Left colon (tissue), 1 donor: ENCODE measurements around the genes NAGK, PAIP2B and ZNF638.

GRCh38 chr2:70524824-70525661 lies 28.6 kb downstream of the TGFA start:
- PRO-cap = unidirectional peak, minus-strand start at chr2:70525013; unidirectional peak, minus-strand start at chr2:70525098

GRCh38 chr2:70768351-70768569 lies 260 bp upstream of the ADD2 start:
- PRO-cap = no peak

- PRO-cap = no peak
Measured at GRCh38 chr2:70984658-70985185, 6.3 kb downstream of the ANKRD53 start.

GRCh38 chr2:71046219-71046657 lies 22.2 kb upstream of the NAGK start:
- PRO-cap = no peak

- PRO-cap = no peak
Measured at GRCh38 chr2:71050145-71050437, 18.4 kb upstream of the NAGK start.

DNA sequence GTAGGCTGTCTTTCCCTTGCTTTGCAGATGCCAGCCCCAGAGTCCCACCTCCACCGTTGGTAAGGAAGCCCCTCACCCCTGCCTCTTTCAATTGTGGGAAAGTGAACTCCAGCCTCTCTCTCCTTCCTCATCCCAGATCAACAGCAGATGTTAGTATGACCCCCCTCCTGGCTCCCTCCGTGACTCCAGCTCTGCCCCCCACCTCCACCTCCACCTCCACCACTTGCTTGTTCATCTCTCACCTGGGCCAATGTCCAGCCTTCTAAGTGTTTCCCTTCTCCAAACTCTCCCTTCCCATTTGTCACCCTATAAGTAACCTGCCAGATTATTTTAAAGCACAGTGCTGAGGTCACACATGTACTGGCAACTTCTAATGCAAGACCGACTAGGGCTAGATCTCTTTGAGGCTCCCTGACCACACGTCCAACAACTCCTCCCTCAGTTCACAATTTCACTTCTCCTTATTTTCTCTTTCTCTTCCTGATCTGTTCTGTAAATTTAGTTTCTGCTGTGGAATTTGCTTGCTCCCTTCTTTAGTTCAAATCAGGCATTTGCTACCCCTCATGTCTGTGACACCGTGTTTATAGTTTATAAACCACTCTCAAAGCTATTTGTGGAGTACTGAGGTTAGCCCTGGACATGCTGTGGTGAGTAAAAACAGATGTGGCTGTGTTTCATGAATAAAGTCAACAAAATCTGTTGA lies 3.9 kb upstream of the NAGK start:
- PRO-cap = bidirectional peak, plus-strand start at position 501 of the sequence, minus-strand start at position 362 of the sequence

- PRO-cap = bidirectional peak, plus-strand start at chr2:71068310, minus-strand start at chr2:71068238; bidirectional peak, plus-strand start at chr2:71068650, minus-strand start at chr2:71068536
Measured at GRCh38 chr2:71068066-71068747, at the start of gene NAGK. Gene NAGK (plus strand): TSS chr2:71068648.

- PRO-cap = bidirectional peak, plus-strand start at chr2:71070535, minus-strand start at chr2:71070416
Measured at GRCh38 chr2:71070306-71071046, 2.0 kb downstream of the NAGK start.

- PRO-cap = unidirectional peak, minus-strand start at chr2:71071822
Measured at GRCh38 chr2:71071486-71072449, 3.3 kb downstream of the NAGK start.

GRCh38 chr2:71139456-71140023 lies 9.1 kb downstream of the MPHOSPH10 start:
- PRO-cap = no peak

- PRO-cap = unidirectional peak, minus-strand start at chr2:71227103
Measured at GRCh38 chr2:71226765-71227824, at the start of gene PAIP2B. Gene PAIP2B (minus strand): TSS chr2:71227103.

DNA sequence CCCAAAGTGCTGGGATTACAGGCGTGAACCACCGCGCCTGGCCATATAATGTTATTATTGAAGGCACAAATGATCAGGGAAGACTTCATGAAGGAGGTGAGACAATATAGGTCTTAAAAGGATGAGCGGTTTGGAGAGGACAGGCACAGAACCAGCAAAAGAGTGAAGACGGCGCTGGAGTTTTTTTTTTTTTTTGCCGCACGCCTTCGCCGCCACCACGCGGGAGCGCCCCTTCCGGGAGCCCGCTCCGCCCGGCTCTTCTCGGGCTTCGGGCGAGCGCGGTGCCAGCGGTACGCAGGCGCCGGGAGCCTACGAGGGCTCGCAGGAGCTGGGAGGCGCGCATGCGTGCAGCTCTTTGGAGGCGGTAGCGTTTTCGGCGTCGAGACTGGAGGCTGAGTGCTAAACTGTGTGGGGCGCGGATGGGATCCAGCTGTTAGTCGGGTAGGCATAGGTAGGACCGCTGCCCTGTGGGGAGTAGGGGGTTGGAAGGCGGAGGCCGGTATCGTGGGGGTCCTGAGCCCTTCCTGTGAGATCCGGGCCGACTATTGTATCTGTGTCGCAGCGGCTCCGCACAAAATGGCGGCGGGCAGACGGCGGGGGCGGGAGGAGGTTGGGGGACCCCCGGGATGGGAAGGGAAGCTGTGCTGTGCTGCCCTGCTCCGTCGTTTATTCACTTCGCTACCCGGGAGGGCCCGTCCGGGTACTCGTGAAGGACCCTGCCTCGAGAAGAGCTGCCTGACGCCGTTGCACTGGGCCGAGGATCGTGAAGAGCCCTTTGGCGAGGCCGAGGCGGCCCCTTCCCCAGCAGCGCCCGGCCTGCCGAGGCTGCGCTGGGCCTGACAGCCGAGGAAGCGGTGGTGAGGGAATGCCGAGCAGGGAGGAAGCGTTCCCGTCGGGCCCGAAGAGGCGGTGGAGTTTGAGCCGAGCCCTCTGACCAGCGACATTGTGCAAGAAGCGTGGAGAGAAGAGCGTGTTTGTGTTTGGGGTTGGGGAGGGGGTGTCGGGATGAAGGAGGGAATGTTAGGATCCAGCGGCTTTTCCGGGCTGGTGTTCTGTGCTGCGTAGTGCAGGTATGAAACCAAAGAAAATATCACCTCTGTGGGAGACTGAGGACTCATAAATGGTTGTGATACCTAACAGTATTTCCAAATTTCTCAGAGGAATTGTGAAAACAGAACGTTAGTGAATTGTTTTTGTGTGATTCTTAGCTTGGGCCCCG lies at the start of gene ZNF638:
ZNF638 (plus strand) TSS at position 358 of the 1,219 bp plus-strand sequence.
- PRO-cap = unidirectional peak, plus-strand start at position 371 of the sequence; unidirectional peak, plus-strand start at position 574 of the sequence

- PRO-cap = no peak
Measured at GRCh38 chr2:71452568-71453139, 13.8 kb upstream of the DYSF start.

- PRO-cap = no peak
Measured at GRCh38 chr2:71480482-71481169, 14.1 kb downstream of the DYSF start.

GRCh38 chr2:71926025-71926382 lies 221.7 kb downstream of the CYP26B1 start:
- PRO-cap = unidirectional peak, plus-strand start at chr2:71926282

DNA sequence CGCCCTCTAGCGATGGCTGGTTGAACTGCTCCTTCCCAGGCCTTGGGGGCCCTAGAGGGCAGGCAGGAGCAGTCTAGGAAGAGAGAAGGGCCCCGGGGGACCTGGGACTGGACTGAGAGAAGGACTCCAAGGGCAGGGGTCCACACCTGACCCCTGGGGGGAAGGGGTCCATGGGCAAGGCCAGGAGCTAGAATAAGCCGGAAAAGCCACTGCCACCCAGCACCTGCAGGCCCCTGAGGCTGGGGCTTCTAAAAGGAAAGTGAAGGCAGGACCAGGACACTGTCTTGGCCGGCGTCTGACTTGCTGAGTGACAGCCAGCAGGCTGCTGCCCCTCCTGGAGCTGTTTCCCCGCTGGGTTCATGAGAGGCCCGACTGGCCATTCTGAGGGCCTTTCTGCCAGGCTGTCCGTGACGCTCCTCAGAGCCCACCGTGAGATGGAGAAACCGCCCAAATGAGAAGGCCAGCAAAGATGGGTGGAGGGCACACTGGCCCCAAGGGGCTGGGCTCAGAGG lies 10.0 kb downstream of the CYP26B1 start:
- PRO-cap = unidirectional peak, minus-strand start at position 296 of the sequence

- PRO-cap = no peak
Measured at GRCh38 chr2:72824263-72824900, 1.5 kb downstream of the EXOC6B start.

GRCh38 chr2:72924064-72924832 lies 6.9 kb downstream of the EMX1 start:
- PRO-cap = no peak

DNA sequence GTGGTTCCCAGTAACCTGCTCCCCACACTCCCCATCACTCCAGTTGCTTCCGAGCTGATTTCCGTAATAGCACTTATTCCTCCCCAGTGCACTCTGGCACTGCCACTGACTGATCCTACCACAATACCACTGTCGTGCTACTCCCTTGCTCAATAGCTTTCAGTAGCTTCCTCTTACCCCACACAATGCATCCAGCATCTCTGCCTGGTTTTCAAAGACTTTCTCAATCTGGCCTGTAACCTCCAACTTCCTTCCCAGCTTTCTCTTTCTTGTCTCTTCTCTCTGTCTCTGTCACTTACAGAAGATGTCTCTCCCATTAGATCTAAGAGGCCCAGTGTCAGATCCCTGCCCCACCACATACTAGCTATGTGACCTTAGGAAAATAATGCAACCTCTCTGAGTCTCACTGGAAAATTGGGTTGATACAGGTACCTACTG lies 36.8 kb downstream of the SFXN5 start:
- PRO-cap = no peak

DNA sequence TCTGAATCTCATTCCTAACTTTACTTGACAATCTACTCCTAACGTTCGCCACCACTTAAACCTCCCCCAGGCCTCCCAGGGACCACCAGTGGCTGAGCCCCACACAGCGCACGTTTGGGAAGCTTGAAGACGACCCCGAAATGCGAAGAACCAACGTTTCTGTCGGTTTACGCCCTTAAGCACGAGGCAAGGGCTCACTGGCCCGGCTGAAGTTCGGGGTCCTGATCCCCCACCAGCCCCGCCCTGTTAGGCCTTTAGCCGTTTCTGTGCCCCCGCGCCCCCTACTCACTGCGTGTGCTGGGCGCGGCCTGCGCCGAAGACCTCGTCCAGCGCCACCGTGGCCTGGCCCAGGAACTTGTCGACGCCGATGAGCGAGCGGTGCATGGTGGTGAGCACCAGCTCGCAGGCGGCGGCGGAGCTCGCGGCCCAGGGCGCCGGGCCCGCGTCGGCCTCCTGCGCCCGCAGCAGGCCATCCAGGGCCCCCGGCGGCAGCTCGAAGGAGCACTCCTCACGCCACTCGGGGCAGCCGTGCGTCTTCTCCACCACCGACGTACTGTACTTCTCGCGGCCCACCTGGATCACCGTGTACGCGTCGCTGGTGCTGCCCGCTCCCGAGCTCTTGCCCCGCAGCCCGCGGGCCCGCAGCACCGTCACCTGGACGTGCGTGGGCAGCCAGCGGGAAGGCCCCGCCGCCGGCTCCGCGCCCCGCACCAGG lies 533 bp downstream of the RAB11FIP5 start:
- PRO-cap = bidirectional peak, plus-strand start at position 376 of the sequence, minus-strand start at position 357 of the sequence